AG04449 (cell line): ENCODE measurements around a stretch of chr12.

GRCh38 chr12:91877841-91878238, 267.8 kb downstream of the BTG1 start:
- RRBS, result no CpG with 5 or more reads among the region's 2 CpGs

DNA sequence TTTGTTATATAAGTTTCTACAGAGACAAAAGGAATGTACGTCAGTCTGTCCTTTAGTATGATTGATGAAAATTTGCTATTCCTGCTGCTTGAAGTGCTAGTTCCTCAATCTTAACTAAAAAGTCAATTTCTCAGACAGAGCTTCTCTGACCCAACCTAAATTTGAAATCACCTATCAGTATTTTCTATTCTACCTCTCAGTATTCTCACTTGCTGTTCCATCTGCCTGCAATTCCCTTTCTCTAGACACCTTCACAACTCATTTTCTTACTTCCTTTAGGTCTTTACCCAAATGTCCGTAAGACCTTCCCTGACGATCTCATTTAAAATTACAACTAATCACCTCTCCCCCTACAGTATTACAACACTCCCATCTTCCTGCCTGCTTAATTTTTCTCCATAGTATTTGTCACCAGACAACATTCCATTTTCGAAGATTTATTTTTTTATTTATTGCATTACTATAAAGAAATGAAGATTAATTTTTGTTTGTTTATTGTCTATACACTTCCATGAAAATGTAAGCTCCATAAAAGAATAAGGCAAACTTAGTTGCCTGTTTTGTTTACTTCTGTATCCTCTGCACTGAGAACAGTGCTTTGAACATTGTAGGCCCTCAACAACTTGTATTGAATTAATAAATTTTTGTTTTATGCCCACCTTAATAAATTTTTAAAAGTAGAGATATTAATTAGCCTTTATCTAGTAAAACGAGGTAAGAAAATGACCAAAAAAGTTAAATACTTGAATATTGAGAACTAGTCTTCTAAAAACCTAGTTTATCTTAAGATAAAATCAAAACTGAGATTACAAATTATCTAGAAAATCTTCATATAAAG, 28.9 kb downstream of the BTG1 start:
- RRBS, result no CpG with 5 or more reads among the region's 5 CpGs

GRCh38 chr12:92121020-92121725, 24.5 kb downstream of the BTG1 start:
- RRBS, result no CpG with 5 or more reads among the region's 2 CpGs

GRCh38 chr12:92137247-92137693, 8.4 kb downstream of the BTG1 start:
- RRBS, result no CpG with 5 or more reads among the region's 1 CpG

DNA sequence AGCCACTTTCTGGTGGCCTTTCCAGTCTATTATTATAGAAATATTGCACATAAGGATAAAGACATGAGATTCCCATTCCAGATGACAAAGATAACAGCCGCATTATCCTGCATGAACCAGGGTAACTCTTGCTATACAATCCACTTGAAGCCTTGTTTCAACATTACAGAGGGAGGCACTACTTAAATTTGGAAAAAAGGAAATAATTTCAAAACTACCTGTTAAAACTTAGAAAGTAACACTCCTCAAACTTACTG, 4.5 kb downstream of the BTG1 start:
- RRBS, result no CpG with 5 or more reads among the region's 1 CpG

DNA sequence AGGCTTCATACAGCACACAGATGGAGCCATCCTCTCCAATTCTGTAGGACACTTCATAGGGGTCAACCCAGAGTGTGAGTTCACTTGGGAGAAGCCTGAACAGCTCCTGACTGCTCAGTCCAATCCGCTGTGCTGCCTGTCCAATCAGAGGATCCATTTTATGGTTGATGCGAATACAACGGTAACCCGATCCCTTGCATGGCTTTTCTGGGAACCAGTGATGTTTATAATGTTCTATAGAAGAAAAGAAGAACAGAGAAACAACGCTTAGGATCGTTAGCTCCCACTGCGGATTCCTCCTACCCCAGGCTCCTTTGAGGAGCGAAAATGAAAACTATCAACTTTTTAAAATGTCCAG, 1.5 kb downstream of the BTG1 start:
- RRBS, result no CpG with 5 or more reads among the region's 8 CpGs

GRCh38 chr12:92363163-92364397, 217.9 kb upstream of the BTG1 start:
- RRBS, result no CpG with 5 or more reads among the region's 18 CpGs

DNA sequence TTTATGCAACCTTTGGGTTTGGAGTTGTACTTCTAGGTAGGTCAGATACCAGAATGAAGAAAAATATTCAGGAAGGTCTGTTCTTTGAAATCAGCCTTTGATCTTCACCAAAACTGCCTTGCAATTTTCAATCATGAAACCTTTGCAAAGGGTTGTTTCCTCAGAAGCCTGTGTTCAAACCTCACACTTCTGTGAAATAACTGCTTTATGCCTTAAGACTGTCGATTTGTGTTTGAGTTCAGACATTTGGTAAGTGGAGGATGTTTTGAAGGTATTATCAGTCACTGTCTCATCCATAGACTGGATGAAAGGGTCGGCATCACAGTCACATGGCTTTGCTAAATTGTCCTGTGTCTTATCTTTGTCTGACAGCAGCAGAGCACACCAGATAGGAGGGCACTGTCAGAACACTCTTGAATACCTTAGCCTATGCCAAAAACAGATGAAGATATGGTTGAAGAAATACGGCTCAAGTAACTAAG, 233.3 kb upstream of the BTG1 start:
- RRBS, result no CpG with 5 or more reads among the region's 3 CpGs

DNA sequence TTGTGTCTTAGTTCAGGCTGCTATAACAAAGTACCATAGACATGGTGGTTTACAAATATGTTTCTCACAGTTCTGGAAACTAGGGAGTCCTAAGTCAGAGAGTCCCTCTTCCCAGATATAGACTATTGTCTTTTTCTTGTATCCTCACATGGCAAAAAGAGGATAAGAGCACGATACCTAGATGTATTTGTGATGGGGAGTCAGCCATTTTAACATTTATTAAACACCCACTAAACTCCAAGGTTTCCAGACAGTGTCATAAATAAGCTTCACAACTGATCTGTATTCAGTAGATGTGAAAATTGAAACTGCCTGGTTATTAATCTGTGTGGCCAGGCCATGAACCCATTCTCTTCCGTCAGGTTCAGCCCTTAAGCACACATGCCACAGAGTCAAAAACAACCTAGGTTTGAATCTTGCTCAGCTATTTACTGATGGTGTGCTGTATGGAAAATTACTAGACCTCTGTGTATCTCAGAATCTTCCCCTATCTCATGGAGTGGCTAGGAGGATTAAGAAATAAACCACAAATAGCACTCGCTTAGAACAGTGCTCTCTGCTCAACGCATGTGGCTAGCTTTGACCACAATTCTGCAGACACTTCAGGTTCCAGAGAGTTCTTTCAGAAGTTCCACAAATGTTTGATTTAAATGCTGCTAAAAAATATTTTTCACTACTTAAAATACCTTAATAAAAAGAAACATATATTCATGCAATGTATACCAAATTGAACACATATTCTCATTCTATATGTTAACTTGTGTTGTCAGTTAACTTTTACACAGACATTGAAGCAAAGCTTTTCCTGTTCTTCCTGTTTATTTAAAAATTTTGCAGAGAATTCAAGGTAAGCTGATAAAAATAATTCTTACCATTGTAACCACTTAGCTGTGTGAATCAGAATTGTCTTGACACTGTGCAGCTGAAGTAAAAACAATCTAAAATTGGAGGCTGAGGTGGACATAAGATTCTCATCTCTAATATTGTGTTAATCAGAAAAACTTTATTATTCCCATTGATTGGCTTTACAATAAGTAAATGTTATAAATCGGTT, 240.7 kb upstream of the PLEKHG7 start:
- RRBS, result no CpG with 5 or more reads among the region's 5 CpGs

GRCh38 chr12:92539893-92541023, 162.5 kb upstream of the PLEKHG7 start:
- RRBS, result no CpG with 5 or more reads among the region's 14 CpGs

- RRBS, result no CpG with 5 or more reads among the region's 6 CpGs
Measured at GRCh38 chr12:92553357-92553819, 149.4 kb upstream of the PLEKHG7 start.

DNA sequence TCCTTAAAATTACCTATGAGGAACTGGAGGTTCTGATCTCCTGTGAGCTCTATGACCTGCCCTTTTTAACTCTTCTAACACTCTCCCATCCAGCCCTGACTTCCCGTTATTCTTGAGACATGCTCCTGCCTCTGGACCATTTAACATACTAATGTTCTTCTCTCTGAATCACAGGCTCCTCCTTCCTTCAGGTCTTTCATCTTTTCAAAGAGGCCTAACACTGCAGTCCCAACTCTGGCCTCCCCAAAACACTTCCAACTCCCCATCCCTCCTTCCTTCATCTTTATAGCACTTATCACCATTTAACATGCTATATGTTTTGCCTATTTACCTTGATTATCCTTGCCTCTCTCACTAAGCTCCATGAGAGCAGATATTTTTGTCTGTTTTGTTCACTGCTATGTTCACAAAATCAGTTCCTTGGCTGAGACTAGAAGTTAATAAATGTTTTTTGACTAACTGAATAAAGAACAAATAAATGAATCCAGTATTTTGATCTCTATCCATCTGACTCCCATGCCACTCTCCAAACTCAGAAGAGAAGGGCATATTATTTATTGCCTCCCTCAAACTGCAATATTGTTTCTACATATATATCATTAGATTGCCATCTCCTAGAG, 104.5 kb downstream of the EEA1 start:
- RRBS, result no CpG with 5 or more reads among the region's 1 CpG

DNA sequence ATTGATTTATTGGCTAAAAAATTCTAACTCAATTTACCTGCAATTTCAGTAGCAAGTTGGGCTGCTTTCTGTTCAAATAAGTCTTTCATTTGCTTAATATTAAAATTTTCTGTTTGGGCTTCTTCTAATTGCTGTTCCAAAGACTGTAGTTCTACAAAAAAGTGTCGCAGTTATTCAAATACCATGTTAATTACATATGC, 76.3 kb downstream of the EEA1 start:
- RRBS, result no CpG with 5 or more reads among the region's 1 CpG

GRCh38 chr12:92987799-92988323, 58.8 kb upstream of the EEA1 start:
- RRBS, result no CpG with 5 or more reads among the region's 5 CpGs

DNA sequence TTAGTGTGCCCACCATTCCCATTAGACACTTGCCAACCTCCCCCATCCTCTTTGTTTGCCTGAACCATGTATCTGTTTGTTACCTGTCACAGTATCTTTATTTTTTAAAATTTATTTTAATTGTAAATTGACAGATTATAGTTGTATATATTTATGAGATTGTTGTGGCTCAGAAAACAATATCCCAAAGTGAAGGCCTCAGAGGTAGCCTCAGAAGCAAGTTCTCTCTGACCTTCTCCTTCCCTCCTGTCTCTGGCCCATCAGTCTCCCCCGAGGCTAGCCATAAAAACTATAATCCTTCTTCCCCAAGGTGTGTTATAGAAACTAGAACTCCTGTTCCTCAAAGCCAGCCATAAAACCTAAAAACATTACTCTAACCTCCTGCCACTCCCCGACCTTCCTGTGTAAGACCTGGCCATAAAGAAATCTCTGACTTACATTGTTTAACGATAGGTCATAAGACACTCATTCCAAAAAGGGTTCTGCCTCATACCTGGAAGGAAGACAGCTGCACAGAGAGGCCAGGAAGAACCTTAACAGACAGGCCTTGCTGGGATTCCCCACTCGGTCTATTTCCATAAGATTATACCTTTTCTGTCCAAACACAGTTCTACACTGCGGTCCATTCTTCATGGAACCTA, 70.8 kb upstream of the EEA1 start:
- RRBS, result no CpG with 5 or more reads among the region's 5 CpGs

GRCh38 chr12:93098085-93098600, 169.0 kb upstream of the EEA1 start:
- RRBS, result no CpG with 5 or more reads among the region's 2 CpGs

GRCh38 chr12:93127058-93128548, 198.5 kb upstream of the EEA1 start:
- RRBS, result no CpG with 5 or more reads among the region's 28 CpGs

DNA sequence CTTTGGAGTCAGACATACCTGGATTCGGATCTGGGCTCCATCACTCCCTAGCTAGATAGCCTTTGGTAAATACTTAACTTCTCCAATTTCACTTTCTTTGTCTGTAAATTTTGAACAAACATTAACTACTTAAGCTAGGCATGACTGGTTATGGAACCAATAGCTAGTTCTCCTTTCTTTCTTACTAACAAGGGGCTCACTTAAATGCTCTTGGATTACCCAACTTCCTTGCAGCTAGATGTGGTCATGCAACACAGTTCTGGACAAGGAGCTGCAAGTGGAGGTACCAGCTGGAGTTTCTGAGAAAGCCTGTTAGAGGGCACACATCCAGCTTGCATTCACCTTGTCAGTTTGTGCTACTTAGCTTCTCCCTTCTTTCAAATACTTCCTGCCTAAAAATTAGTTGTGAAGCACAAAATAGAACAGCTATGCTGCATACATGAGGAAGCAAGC, 210.0 kb upstream of the EEA1 start:
- RRBS, result no CpG with 5 or more reads among the region's 1 CpG

DNA sequence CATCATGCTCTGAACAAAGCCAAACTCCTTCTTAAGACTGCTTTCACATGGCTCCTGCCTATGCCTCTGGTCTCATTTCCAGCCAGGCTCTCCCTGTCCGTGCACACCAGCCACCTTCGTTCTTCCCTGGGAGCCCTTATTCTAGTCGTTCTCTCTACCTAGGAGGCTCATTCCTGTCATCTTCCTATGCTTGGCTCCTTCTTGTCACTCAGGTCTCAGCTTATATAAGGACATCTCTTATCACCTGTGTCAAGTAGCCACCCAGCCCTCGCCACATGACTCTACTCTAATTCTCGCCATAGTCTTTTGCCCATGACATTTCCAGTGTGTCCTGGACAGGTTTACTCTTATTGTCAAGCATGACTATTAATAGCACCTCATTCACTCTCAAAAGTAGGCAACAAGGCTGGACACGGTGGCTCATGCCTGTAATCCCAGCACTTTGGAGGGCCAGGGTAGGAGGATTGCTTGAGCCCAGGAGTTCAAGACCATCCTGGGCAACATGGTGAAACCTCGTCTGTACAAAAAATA, 175.8 kb upstream of the NUDT4 start:
- RRBS, result no CpG with 5 or more reads among the region's 7 CpGs